ENCODE measurements around a stretch of chr2.

- CAGE, long polyA plus RNA = no peak
- RRBS = 2% methylated on average over 18 of the region's 47 CpGs
Measured at GRCh38 chr2:172099000-172099712, 3.5 kb downstream of the DLX2 start.

GRCh38 chr2:172438437-172438947 is 11.1 kb downstream of the ITGA6 start:
- CAGE, long polyA plus RNA = no peak
- RRBS = no CpG with 5 or more reads among the region's 2 CpGs

DNA sequence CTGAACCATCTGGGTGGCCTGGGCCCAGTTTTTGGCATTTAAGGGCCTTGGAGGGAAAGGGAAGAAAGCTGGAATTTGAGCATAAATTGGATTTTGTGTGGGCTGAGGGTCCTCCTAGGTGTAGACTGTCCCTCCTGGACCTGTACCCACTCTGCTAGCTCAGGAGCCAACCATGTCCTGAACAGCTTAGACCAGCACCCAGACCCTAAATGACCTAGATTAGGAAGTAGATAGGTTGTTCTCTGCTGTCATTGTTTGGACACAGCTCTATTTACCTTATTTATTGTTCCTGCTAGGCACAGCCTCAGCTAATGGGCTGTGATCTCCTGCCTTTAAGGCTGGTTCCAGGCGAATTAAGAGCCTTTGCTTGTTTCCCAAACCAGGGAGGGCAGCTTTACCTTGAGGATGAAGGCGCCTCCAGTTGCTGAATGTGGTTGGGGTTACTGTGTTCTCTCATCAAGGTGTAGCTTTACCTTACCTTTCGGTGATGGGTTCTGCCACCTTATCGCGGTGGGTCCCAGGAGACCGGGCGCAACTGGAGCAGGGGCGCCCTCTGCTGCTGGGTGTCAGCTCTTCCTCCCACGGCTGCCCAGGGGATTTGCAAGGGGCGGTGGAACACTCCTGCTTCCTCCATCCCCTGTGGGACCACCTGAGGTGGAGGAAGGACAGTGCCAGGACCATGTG is 34.4 kb downstream of the ITGA6 start:
- CAGE, long polyA plus RNA = no peak
- RRBS = no CpG with 5 or more reads among the region's 10 CpGs

- CAGE, long polyA plus RNA = no peak
- RRBS = no CpG with 5 or more reads among the region's 4 CpGs
Measured at GRCh38 chr2:172505182-172505973, 50.5 kb upstream of the PDK1 start.

- CAGE, long polyA plus RNA = no peak
- RRBS = no CpG with 5 or more reads among the region's 21 CpGs
Measured at GRCh38 chr2:172736236-172736738, 642 bp downstream of the RAPGEF4 start.

GRCh38 chr2:173205603-173205898 is 129.9 kb downstream of the MAP3K20 start:
- CAGE, long polyA plus RNA = no peak
- RRBS = no CpG with 5 or more reads among the region's 1 CpG

DNA sequence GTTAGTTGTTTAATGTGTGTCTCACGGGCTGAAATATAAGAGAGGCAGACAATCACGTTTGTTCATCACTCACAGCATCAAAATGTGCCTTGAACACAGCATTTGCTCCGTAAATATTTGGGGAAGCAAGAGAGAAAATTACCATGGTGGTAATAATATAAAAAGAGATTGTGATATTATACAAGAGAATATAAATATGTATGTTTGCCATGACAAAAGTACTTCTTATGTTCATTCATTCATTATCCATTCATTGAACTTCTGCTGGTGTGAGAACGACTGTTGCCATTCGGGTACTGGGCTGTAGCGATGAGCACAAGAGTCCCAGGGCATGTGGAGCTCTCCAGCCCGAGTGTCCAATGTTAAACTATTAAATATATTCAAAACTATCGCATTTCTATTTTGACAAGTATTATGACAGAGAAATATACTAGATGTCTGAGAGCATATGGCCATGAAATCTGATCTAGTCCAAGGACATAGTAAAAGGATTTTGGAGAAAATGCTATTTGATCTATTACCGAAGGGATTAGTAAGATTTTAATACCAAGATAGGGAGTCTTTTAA is 136.4 kb downstream of the MAP3K20 start:
- CAGE, long polyA plus RNA = no peak
- RRBS = no CpG with 5 or more reads among the region's 9 CpGs

- CAGE, long polyA plus RNA = no peak
- RRBS = no CpG with 5 or more reads among the region's 4 CpGs
Measured at GRCh38 chr2:173238550-173238876, 116.2 kb upstream of the CDCA7 start.

- CAGE, long polyA plus RNA = no peak
- RRBS = no CpG with 5 or more reads among the region's 13 CpGs
Measured at GRCh38 chr2:173449139-173449388, 94.4 kb downstream of the CDCA7 start.

DNA sequence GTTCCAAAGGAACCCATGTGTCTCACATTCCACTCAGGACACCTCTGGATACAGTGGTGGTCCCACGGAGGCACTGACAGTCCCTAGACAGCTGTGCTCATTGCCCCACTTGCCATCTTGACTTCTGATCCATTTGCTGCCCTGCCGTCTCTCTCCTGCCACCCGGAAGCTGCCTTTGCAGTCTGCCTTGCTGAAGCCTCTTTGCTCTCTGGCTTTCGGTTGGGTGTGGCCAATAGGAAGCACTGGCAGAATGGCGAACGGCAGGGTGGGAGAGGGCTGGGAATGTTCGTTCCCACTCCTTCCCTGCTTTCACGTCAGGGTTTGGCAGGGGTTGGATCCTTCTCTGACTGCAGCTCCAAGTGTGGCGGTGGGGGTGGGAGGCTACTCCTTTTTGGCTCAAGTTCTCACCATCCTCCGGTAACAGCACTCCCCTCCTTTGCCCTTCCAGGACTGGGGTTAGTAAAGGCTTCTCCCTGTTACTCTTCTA is 299.5 kb downstream of the CDCA7 start:
- CAGE, long polyA plus RNA = no peak
- RRBS = no CpG with 5 or more reads among the region's 10 CpGs

- CAGE, long polyA plus RNA = no peak
- RRBS = no CpG with 5 or more reads among the region's 3 CpGs
Measured at GRCh38 chr2:173961973-173962493, 3.1 kb downstream of the SP3 start.

- CAGE, long polyA plus RNA = no peak
- RRBS = no CpG with 5 or more reads among the region's 4 CpGs
Measured at GRCh38 chr2:173990966-173991206, 25.7 kb upstream of the SP3 start.

DNA sequence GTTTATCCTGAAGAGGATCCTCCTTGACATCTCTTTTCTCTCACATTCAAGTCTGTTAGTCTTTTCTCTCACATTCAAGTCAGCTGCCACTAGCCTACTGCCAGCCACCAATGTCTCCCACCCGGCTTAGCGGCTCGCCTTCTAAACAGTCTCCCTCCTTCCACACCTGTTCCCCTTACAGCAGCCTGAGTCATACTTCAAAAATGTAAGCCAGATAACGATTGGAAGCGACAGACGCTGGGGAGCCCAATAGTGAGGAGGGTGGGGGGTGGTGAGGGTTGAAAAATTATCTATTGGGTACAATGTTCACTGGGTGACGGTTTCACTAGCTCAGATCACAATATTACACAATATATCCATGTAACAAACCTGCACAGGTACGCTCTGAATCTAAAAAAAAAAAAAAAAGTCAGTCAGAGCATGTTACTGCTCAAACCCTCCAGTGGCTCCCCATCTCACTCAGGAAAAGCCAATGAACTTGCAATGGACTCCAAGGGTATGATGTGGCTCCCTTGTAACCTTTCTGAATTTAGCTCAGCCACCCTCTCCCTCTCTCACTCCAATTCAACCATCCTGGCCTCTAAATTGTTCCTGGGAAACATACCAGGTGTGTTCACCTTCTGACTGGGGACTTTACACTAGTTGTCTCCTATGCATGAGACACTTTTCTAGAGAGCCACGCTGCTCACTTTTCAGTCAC is 38.9 kb upstream of the SP3 start:
- CAGE, long polyA plus RNA = no peak
- RRBS = no CpG with 5 or more reads among the region's 9 CpGs

DNA sequence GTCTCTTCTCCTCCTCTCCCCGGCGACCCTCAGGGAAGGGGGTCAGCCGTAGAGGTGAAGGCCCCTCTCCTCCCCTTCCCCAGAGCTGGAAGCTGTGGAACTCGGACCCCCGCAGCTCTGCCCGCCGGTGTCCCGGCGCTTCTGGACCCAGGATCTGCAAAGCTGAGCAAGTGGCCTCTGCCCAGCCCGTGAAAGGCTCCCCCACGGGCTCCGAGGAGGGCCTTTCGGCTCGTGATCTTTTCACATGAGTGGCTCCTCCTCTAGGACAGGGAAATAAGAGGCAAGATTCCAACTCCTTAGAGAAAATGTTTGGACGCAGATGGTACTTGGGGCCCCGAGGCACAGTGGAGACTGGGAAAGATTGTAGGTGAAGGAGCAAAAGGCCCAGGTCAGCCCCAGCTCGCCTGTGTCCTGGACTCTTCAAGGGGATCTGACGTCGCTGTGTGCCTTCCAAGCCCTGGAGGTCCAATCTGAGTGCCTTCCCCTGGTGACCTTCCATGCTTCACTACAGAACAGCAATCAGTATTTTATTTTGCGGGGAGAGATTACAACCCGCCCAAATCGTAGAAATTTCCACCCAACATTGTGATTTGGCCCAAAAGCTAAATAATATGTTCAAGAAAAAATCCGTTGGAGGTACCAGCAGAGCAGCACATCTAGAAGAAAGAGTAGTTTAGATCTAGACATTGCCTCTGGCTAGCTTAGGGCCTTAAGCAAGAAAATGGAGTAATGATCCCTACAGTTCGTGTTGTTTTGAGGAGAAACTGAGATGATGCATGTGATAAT is 48.3 kb upstream of the SP3 start:
- CAGE, long polyA plus RNA = no peak
- RRBS = no CpG with 5 or more reads among the region's 24 CpGs

DNA sequence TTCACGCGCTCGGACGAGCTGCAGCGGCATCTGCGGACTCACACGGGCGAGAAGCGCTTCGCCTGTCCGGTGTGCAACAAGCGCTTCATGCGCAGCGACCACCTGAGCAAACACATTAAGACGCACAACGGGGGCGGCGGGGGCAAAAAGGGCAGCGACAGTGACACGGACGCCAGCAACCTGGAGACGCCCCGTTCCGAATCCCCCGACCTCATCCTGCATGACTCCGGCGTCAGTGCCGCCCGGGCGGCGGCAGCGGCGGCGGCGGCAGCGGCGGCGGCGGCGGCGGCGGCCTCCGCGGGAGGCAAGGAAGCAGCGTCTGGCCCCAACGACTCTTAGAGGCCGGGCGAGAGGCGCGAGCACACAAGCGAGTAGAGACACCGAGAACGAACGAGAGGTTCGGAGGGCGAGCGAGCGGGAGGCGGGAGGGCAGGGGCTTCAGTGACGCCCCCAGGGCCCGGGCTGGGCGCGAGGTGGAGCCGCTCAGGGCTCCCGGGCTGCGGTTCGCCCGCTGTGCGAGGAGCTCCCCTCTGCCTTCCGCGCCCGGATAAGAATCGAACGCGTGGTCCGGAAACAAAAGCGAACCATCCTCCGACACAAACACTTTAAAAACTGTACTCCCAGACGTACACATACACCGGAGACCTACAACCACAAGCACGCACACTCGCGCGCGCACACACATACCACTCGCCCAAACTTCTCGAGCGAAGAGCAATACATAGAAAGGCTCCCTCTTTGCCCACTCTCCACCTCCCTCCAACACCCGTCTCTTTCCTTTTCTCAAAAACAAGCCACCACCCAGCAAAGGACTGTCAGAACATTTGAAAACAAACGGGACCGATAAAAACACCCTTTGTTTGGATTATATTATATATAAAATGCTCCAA is 2.7 kb downstream of the SP9 start:
- CAGE, long polyA plus RNA = no peak
- RRBS = 3% methylated on average over 15 of the region's 91 CpGs

- CAGE, long polyA plus RNA = no peak
- RRBS = no CpG with 5 or more reads among the region's 2 CpGs
Measured at GRCh38 chr2:174399647-174400119, 4.2 kb downstream of the SCRN3 start.

- CAGE, long polyA plus RNA = no peak
- RRBS = no CpG with 5 or more reads among the region's 3 CpGs
Measured at GRCh38 chr2:174493530-174494025, 6.7 kb upstream of the GPR155 start.

DNA sequence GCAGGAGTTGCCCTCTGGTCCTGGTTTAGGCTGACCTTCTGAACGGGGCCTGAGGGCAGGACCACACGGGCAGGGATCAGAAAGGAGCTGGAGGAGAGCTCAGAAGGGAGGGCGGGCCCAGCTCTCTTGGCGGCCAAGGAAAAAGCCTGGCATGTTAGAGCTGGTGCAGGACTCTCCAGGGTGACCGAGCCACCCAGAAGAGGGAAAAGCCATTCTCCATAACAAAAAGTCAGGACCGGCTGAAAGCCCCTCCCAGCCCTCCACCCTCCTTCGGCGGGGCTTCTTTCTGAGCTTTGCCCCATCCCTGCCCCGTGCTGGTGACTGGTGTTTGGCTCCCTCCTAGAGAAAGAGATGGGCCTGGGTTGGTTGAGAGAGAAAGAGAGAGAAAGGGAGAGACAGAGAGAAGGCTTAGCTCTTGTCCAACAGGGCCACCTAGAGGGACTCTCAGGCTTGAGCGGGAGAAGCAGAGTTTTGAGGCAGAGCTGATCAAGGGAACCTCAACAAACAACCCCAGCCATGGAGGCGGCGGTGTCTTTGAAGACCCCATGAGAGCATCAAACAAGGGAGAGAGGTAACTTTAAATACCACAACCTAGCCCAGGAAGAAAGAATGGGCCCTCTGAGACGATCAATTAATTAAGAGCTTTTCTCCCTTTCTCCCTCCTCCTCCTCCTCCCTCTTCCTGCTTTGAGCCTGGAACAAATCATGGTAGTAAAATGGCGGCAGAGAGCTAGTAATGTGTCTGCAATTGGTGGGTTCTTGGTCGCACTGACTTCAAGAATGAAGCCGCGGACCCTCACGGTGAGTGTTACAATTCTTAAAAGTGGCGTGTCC is 50.7 kb downstream of the WIPF1 start:
- CAGE, long polyA plus RNA = no peak
- RRBS = no CpG with 5 or more reads among the region's 19 CpGs

DNA sequence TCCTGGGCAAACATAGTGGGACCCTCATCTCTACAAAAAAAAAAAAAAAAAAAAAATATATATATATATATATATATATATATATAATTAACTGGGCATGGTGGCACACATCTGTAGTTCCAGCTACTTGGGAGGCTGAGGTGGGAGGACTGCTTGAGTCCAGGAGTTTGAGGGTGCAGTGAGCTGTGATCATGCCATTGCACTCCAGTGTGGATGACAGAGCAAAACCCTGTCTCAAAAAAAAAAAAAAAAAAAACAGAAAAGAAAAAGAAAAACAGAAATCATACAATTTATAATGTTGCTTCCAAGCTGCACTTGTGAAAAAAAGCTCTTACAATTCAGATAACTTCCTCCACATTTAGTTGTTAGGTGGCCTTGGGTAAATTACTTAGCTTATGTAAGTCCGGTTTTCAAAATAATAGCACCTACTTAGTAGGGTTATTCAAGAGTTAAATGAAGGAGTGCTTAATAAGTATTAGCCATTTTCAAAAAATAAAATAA is 2.5 kb downstream of the WIPF1 start:
- CAGE, long polyA plus RNA = no peak
- RRBS = no CpG with 5 or more reads among the region's 1 CpG

DNA sequence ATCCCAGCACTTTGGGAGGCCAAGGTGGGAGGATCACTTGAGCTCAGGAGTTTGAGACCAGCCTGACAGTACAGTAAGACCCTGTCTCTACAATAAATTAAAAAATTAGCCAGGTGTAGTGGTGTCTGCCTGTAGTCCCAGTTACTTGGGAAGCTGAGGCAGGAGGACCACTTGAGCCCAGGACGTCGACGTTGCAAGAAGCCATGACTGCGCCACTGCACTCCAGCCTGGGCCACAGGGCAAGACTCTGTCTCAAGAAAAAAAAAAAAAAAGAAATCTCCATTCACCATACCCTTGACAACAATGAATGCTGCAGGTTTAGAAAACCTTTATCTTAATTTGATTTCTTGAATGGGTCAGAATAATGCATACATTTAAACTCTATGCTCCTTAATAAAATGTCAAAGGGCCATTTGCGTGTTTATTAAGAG is 22.1 kb upstream of the WIPF1 start:
- CAGE, long polyA plus RNA = no peak
- RRBS = no CpG with 5 or more reads among the region's 5 CpGs